Metastatic Breast Carcinoma in the Ovary (tissue), 3 donors: Measurements from ENCODE around the gene CAMKMT.

GRCh38 chr2:42961240-42962036 is 169.1 kb upstream of the HAAO start:
- PRO-cap, 3 experiments = peak in 2 of 3 experiments; most common plus-strand start chr2:42961605 (in 1); most common minus-strand start chr2:42961393 (in 2)

DNA sequence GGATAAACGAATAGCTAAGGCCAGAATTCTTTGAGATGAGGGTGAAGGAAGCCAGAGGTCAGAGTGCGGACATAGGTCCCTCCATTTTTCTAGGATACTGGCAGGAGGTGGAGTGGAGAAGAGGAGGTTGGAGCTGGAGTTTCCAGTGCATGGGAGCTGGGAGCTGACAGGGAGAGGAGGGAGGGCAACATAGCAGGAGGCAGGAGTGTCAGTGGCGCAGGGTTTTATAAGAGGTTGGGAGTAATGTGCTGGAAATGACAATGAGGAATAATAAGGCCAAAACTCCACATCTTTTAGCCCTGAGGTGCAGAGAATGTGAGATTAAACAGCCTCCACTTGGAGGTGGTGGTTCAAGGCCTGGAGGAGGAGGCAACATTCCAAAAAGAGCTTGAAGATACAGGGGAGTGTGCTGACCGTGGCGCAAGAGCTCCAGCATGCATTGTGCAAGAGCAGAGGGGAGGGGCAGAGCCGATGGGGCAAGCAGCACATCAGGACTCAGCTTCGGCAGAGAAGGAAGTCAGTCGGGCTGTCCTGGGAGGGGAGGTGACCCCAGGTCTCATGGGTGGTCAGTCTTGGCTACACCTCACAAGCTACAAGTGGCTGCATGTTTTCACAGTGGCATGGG is 208.3 kb downstream of the ZFP36L2 start:
- PRO-cap, 3 experiments = peak in 2 of 3 experiments; most common plus-strand start position 452 of the sequence (in 1)

DNA sequence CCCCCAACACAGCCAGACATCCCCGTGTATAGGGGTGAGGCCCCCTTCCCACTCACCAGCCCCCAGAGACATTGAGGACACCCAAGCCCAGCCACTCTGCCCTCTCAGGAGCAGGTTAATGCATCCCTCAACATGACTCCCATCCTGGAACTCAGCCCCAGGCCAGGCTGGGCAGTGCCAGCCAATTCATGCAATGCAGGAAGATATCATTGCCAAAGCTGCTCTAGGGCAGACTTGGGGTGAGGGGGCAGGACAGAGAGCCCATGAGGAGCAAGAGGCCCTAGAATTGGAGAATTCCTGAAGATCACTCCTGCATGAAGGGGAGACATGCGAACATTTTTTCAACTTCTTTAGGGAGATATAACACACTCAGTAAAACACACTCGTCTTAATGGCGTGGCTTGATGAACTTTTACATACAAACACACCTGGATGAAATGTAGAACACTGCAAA is 139.5 kb downstream of the ZFP36L2 start:
- PRO-cap, 3 experiments = no peak in any of the 3 experiments

DNA sequence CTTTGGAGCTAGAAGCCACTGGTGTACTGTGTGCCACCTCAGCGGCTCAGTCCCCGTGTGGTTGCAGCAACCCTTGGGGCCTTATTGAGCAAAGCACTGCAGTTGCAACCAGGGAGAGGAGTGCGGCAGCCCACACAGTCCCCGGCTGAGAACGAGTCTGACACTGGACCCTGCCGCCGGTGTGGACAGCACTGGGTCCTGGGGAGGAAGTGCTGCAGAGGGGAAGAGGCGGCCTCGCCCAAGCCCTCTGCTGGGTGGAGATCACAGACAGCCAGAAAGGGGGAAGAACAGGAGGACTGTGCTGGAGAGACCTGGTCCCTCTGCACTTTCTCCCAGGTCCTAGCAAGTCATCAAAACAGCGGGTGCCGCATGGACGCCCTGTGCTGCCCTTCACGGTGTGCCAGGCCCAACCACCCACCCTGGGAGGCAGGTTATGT is 98.7 kb downstream of the ZFP36L2 start:
- PRO-cap, 3 experiments = peak in 1 of 3 experiments; most common plus-strand start position 274 of the sequence (in 1); most common minus-strand start position 159 of the sequence (in 1)

DNA sequence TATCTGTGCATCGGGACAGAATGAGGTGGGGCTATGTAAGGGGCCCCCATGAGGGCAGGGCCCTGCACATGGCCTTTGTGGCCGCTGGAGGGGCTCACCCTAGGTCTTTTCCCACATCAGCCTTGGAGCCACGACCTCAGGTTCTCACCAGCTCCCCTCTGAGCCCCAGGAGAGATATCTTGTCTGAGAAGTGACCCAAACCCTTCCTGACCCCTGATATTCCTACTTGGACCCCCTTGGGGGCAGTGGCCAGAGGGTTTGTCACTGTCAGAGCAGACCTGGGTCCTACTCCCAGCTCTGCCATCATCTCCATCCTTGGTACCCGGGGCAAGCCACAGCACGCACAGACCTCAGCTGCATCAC is 64.2 kb downstream of the ZFP36L2 start:
- PRO-cap, 3 experiments = no peak in any of the 3 experiments

DNA sequence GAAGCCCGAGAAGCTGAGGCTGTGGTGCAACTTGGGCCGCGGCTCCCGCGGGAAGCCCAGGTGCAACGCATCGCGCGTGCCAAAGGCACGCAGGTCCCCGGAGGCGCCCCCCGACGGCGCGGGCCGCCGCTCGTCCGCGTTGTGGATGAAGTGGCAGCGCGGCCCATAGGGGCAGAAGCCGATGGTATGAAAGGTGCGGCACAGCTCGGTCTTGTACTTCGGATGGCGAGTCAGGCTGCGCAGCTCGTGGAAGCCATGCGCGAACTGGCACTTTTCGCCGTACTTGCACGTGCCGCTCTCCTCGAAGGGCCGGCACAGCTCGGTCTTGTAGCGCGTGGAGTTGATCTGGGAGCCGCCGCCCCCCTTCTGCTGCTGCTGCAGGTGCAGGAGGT is 1.4 kb downstream of the ZFP36L2 start:
- PRO-cap, 3 experiments = peak in 1 of 3 experiments; most common minus-strand start position 224 of the sequence (in 1)

- PRO-cap, 3 experiments = no peak in any of the 3 experiments
Measured at GRCh38 chr2:43253895-43254348, 27.5 kb upstream of the ZFP36L2 start.

DNA sequence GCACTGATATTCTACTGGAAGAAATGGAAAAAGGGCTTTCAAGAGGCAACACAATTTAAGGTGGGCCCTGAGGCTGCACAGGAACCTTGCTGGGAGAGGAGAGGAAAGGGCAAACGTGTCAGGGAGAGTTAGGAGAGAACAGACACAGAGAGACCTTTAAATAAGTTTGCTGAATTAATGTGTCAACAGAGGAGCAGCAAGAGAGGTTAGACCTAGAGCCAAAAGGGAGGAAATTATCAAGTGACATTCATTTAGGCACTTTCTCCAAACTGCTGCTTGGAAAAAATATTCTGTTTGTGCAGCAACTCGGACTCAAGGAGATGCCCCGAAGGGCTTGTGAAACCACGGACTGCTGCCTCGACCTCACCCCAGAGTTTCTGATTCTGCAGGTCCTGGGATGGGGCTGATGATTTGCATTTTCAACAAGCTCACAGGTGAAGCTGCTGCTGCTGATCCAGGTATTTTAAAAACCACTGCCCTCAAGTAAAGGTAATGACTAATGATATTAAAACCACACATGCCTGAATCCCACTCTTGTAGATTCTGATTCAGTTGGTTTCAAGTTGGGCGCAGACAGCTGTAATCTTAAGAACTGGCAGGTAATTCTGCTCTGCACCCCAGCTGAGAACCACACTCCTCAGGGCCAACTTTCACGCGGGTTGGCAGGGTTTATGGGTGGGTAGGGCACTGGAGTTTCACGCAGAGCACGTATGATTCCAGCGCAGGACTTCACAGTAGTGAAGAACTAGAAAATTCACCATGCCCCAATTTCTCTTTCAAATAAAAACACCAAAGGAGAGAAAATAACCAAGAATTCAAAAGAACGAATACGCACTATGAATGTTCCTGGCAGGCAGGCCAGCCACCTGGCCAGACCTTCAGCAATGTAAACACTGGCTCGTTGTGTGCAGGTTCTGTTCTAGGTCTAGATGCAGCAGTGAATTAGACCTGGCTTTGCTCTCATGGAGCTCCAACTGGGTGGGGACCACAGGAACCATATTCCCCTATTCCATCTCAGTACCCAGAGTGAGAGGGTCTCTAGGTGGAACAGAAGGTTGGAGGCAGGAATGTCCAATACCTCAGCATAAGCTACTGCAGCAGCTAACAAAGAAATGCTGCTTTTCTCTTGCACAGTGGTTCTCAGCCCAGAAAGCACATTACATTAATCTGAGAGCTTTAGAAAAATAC is 74.5 kb upstream of the ZFP36L2 start:
- PRO-cap, 3 experiments = peak in 1 of 3 experiments; most common plus-strand start position 304 of the sequence (in 1); most common minus-strand start position 130 of the sequence (in 1)

GRCh38 chr2:43302136-43302620 is 75.8 kb upstream of the ZFP36L2 start:
- PRO-cap, 3 experiments = no peak in any of the 3 experiments

- PRO-cap, 3 experiments = no peak in any of the 3 experiments
Measured at GRCh38 chr2:43445197-43445745, 150.6 kb downstream of the THADA start.

DNA sequence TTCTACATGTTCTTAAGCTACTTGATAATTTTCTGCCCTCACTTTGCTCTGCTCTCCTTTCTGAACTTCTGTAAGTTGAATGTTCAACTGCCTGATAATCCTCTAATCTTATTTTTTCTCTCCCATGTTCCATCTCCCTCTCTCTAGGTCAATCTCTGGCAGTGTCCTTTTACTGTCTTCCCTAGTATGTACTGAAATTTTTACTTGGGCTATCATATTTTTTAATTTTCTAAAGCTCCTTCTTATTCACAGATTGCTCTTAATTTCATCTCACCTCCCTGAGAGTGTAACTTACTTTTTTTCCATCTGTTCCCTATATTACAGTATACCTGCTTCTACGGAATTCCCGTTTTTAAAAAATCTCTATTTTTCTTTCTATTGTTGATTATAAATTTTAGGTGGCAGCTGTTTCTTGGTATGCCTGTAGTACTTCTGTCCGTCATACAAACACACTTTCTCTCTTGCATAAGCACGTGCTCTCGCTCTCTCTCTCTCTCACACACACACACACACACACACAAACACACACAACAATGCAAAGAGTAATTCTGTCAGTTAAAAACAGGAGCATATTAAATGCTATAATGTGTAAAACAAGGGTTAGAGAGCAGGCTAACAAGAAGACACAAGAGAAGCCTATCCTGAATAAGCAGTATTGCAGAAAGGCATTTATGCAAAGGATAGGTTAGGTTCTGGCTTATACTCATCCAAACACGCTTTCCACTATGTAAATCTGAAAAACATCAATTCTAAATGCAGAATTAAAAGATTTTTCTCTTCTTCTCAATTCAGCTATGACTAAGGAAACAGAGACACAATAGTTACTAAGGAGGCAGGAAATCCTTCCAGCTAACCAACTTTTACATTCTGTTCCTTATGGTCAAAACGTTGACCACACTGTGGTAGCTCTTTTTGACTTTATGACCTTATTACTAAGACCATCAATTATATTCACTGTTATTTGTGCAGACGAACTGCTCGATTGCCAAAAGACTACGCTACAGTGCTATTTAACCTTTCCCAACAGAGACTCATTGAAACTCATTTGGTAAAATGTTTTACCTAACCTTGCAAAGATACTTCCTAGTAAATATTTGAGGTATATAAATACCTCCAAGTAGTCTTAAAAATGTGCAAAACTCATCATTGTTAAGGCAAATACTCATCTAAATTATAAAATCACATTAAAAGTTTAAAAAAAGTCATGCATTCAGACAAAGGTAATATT is 140.4 kb downstream of the THADA start:
- PRO-cap, 3 experiments = no peak in any of the 3 experiments

- PRO-cap, 3 experiments = no peak in any of the 3 experiments
Measured at GRCh38 chr2:43556175-43556559, 39.7 kb downstream of the THADA start.

DNA sequence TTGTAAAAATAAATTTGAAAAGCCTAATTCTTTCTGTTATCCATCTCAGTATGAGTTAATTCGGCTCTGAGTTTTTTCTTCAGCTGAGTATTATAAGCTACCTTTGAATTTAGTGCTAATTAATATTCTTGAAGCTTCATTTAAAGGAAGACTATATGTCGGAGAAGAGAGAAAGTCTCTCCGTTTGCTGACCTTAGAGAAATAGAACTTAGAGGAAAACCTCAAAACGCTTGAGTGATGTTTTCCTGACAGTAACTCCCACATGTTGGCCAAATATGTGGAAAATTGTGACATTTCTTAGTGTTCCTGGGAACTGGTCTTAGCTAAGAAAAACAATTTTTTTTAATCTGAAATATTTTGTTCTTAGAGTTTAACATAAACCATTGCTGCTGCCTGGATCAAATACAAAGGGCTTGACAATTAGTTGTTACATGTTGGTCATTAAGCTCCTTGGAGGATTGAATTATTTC is 16.2 kb downstream of the DYNC2LI1 start:
- PRO-cap, 3 experiments = no peak in any of the 3 experiments

GRCh38 chr2:43973366-43973965 is 22.3 kb downstream of the LRPPRC start:
- PRO-cap, 3 experiments = no peak in any of the 3 experiments

GRCh38 chr2:44113479-44113698 is 55.3 kb upstream of the PPM1B start:
- PRO-cap, 3 experiments = no peak in any of the 3 experiments

DNA sequence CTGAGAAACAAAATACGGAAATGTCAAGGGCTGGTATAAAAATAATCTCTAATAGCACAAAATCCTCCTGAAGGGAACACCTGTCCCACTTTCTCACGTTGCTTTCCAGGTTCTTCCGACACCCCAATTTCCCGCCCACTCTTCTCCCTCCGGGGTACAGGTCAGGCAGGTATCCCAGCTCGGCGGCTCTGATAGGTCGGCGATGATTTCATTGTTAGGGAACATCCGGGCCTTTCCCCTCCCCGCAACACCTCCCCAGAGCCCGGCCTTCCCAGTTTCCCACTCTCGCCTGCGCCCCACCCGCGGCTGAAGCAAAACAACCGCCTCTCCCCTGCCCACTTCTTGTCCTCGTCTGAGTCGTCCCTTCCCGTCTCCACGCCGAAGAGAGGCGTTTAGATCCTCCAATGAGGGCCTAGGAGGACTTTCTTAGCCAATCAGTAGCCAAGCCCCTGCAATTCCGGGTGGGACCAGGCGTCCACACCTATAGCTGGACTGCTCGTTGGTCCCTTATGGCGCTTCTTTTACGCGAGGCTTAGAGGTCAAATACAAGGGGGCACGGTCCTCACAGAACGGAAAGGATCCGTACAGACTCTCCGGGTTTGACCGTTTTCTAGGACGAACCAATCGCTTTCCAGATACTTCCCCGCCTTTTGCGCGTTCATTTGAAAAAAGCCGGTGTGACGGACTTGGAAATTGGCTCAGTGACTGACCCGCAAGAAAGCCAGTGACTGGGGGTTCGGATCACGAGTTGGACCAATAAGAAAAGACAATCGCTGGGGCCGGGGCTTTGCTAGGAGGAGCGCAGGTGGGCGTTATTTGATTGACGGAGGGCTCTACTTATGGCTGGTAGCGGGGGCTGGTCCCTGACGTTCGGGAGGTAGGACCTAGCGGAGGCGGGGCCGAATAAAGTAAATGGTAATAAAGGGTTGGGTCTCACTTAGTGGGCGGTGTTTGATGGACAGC is 729 bp upstream of the PPM1B start:
- PRO-cap, 3 experiments = peak in 3 of 3 experiments; most common plus-strand start position 258 of the sequence (in 1); most common minus-strand start position 143 of the sequence (in 3)

DNA sequence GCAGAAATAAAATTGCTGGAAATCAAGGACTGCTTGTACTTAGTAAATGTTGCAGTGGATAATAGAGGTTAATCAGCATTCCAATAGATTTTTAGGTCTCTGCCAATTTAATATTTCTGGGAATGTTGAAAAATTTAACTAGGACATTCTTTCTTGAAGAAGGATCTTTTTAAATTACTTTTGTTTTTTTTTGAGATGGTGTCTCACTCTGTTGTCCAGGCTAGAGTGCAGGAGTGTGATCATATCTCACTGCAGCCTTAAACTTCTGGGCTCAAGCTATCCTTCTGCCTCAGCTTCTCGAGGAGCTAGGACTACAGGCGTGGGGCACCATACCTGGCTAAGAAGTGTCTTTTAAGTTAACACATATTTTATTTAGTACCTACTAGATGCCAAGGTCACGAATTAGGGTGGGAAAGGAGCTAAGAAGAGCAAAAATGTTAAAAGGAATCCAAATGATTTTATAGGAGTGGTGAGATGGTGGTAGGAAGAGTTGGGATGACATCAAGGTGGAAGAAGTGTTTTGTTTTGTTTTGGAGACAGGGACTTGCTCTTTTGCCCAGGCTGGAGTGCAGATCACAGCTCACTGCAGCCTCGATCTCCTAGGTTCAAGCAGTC is 11.9 kb downstream of the PPM1B start:
- PRO-cap, 3 experiments = no peak in any of the 3 experiments

DNA sequence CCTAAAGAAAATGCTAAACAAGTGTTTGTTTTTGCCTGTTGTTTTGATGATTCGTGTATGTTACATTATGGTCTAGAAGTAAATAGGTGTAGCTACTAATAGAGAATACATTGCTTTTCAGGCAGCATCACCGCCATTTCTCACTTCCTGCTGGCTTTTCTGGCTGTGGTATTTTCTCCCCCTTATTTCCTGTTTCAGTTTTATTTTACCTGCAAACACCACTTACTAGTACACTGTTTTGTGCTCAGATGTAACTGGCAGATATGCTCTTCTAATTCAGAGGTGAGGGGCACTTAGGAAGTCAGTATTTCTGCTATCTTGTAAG is 38.1 kb upstream of the SLC3A1 start:
- PRO-cap, 3 experiments = no peak in any of the 3 experiments

DNA sequence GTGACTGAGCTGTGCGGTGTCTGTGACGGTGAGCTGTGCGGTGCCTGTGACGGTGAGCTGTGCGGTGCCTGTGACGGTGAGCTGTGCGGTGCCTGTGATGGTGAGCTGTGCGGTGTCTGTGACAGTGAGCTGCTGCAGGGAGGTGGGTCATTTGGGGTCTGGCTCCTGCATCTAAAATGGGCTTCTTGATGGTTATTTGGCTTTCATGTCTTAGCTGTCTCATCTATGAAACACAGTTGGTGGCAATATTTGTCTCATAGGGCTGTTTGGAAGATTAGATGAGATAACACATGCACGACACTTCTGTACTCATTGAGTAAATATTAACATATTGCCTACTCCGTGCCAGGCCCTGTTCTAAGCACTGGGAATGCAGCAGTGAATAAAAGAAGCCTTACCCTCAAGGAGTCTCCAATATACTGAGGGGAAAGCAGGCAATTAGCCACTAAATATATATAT is 11.5 kb downstream of the SLC3A1 start:
- PRO-cap, 3 experiments = no peak in any of the 3 experiments

DNA sequence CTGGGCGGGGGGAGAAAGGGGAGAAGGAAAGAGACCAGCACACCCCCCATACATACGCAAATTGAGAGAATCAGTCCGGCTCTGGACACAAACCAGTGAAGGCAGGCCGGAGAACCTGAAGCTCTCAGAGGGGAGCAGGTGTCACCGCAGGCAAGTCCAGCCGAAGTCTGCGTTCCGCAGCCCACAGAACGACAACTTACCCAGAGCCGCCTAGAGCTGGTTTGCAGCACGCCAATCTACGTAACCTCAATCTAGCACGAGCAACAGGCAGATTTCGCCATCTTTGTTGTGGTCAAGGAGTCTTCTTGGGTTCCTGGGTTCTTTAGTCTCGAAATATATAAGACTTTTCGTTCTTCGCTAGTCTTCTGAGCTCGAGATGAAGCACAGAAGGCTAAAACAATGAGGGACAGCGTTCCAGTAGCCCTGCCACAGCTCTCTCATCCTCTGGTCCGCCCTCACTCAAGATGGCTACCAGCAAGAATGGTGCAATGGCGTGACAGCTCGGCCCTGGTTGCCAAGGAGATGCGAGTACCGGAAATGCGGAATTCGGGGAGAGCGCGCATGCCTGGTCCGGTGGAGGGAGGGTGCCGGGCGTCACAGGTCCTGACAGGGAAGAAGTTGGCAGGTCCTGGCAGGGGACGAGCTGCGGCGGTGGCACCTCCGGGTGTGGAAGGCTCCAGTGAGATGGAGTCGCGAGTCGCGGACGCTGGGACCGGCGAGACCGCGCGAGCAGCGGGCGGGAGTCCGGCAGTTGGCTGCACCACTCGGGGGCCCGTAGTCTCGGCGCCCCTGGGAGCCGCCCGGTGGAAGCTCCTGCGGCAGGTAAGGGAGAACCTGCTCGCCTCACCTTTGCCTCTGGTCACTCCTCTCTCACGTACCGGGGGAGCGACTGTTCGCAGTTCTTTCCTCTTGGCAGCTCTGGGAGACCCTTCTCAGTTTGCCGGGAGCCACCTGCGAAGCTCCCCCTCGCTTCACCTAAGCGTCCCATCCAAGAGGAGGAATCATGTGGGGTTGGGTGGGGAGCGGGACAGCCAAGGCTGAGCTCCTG is at the start of gene CAMKMT:
TSS of gene CAMKMT (plus strand) at position 624 of the 1,048 bp plus-strand sequence.
- PRO-cap, 3 experiments = peak in 3 of 3 experiments; most common plus-strand start position 624 of the sequence (in 3); most common minus-strand start position 169 of the sequence (in 3)